Fibroblast of villous mesenchyme (primary cell): ENCODE measurements around a stretch of chr1.

DNA sequence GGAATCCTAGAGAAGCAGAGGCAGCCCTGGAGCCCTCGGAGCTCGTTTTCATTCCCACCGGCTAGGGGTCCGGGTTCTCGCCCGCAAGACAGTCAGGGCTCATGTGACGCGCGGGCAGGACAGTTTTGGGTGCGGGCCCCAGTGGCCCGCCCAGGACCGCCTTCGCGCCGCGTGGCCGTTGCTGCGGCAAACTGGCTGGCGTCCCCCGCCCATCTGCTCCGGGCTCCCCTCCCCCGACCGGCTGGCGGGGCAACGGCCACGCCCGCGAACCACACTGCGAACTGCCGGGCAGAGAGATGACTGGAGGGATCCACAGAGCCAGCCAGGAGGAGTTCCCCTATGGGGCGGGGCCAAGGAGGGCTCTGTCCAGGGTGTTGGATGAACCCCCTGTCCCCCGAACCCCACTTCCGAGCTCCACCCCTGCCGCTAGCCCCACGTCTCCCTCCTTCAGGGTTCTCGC lies 903 bp upstream of the HES2 start:
- CAGE, long polyA plus RNA, result no peak

DNA sequence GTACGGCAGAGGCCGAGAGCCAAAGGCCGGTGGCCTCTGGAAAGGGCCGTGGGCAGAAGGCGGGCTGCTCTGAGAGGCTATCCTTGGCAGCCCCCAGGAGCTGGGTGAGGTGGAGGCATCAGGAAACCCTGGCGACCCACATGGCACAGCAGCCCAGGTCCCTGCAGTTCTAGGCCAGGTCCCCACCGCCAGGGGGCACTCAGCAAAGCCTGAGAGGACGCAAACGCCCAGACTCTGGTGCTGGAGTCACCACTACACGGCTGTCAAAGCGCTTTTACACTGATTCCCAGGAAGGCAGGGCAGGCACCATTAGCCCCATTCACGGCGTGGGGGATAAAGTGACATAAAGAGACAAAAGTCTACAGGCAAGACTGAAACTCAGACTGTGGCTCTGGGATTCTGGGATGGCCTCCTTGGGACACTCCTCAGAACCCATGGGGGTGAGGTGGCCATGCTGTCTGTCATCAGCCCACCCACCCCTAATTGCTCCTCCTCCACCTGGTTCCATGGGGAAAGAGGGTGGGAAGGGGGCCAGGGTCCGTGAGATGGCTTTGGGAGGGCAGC lies 4.9 kb downstream of the PLEKHG5 start:
- CAGE, long polyA plus RNA, result no peak

- CAGE, long polyA plus RNA, result no peak
Observed at GRCh38 chr1:6493072-6493597, 1.7 kb upstream of the PLEKHG5 start.

DNA sequence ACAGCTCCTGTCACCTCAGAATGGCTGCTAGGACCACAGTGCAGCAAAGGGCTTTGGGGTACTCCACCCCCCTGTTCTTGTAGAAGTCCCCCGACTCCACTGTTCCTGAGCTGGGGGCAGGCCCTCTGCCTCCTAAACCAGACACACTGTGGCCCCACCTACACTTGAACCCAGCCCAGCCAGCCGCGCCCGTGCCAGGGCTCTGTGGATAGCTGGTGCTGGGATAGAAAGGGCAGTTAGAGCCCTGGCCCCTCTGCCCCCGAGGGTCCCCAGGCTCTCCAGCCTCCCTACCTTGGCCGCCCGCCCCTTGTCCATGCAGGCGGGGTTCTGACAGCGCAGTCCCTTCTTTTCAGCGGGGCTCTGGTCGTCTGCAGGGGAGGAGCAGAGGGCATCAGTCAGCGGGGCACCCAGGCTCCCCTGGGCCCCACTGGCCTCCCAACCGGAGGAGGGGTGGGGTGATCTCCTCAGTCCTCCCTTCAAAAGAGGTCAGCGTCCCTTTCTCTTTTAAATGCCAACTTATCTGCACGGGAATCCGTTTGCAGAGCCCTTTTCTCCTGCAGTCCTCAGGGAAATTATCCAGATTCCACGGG lies 4.8 kb upstream of the PLEKHG5 start:
- CAGE, long polyA plus RNA, result no peak

- CAGE, long polyA plus RNA, result no peak
Observed at GRCh38 chr1:6526215-6527012, 27.9 kb downstream of the NOL9 start.

GRCh38 chr1:6592729-6594003 lies 9.5 kb downstream of the KLHL21 start:
- CAGE, long polyA plus RNA, result no peak

GRCh38 chr1:6605327-6605567 lies 2.6 kb upstream of the KLHL21 start:
- CAGE, long polyA plus RNA, result no peak

DNA sequence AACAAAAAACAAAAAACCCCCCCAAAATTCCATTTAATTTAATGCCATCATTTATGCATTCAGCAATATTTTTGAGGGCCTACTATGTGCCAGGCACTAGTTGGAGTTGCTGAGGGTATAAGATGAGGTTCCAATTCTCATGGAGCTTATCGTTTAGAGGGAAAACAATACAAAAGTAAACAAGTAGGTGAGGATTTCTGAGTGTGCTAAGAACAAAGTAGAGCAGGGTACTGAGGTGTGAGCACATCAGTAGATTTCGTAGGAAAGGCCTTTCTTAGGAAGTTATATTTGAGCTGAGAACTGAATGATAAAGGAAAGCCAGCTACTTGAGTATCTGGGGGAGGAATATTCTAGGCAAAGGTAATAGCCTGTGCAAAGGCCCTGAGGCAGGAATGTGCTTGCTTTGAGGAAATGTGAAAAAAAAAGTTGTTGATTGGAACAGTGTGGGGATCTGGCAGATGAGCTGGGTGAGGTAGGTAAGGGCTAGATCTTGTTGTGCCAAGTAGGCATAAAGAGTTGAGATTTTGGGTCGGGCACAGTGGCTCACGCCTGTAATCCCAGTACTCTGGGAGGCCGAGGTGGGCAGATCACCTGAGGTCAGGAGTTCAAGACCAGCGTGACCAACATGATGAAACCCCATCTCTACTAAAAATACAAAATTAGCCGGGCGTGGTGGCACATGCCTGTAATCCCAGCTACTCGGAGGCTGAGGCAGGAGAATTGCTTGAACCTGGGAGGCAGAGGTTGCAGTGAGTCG lies 54.3 kb downstream of the CAMTA1 start:
- CAGE, long polyA plus RNA, result no peak

GRCh38 chr1:6924369-6924660 lies 139.1 kb downstream of the CAMTA1 start:
- CAGE, long polyA plus RNA, result no peak

DNA sequence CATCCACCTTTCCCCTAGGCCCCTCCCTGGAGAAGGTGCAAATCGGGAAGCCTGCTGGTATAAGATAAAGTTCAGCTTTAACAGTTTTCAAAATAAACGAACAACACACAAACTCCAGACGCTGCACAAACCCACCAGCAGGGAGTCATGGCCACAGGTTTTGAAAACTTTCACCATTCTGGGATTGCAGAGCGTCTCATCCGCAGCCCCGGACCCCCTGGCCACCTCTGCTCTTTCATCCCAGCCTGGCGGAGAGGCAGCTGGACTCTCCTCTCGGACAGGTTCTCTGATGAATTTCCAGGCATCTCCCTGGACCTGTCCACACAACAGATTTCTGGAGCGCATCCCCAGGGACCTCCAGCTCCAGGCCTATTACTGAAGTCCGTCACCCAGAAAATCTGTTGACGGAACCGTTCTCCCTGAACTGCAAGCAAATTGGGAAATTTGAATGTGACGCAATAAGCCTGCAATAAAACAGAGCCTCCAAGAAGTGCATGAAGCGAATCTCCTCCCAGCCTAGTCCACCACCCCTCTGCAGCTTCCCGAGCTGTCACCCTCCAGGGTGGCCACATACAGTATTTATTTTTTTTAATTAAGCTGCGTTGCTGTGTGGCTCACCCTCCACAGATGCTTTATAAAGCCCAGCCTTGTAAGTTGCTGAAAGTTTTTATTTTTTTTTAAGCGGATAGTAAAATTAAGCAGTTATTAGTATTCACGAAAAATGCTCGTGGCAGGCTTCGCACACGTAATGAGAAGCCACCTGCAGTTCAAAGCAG lies 173.1 kb downstream of the CAMTA1 start:
- CAGE, long polyA plus RNA, result no peak

GRCh38 chr1:7267486-7267865 lies 482.2 kb downstream of the CAMTA1 start:
- CAGE, long polyA plus RNA, result no peak

DNA sequence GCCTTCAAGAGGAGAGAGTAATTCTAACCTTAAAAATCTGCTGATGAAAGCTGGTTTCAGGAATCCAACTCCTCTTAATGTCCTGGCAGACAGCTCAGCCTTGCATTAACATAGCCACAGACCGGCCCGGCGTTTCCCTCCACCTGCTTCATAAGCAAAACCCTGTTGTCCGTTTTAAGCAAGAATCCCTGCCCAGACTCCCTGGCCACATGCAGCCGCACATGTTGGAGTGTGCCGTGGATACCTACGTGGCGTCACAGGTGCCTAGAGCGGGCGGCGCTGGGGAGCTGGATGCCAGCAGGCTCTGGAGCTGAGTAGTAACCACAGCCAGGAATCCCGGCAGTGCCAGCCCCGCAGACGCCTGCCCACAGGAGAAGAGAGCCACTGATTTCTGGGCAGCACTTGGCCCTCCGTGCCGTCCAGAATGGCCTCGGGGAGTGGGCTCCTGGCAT lies 315.7 kb upstream of the VAMP3 start:
- CAGE, long polyA plus RNA, result no peak

- CAGE, long polyA plus RNA, result no peak
Observed at GRCh38 chr1:7573978-7574845, 196.9 kb upstream of the VAMP3 start.

DNA sequence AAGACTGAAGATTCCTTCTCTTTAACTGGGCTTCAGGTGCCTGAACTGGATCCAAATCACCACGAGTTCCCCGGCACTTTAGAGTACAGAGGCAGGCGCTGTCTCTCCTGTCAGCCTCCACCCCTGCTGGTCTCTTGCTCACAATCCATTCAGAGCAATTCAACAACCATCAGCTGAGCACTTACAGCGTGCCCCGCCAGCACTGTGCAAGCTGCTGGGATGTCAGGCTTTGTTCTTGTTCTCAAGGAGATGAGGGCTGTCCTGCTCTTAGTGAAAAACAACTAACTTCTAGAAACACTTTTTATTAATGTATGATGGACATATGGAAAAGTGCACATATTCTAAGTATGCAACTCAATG lies 68.7 kb upstream of the VAMP3 start:
- CAGE, long polyA plus RNA, result no peak

DNA sequence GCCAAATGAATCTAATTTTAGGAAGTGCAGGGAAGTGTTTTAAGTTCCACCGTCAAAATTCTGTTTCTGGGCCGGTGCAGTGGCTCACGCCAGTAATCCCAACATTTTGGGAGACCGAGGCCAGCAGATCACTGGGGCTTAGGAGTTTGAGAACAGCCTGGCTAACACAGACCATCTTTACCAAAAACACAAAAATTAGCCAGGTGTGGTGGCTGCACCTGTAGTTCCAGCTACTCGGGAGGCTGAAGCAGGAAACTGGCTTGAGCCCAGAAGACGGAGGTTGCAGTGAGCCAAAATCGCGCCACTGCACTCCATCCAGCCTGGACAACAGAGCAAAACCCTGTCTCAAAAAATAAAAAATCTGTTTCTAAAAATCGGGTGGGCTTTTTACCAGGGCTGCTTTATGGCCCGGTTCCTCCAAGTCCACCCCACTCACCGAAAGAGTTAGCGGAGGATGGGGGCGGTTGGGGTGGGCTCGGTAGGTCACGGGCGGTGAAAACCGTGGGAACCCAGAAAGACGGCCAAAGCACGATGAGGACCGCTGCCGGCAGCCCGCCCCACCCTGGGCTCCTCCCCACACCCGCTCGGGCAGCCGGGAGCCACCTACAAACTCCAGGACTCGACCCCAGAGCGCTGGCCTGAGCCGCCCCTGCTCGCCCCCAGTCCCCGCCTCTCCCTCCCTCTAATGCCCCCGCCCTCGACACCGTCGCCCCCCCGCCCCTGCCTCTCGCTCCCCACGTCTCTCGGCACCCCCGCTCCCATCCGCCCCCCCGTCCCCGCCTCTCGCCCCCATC lies 929 bp upstream of the PER3 start:
- CAGE, long polyA plus RNA, result no peak

- CAGE, long polyA plus RNA, result no peak
Observed at GRCh38 chr1:7819852-7820861, 32.7 kb downstream of the UTS2 start.

DNA sequence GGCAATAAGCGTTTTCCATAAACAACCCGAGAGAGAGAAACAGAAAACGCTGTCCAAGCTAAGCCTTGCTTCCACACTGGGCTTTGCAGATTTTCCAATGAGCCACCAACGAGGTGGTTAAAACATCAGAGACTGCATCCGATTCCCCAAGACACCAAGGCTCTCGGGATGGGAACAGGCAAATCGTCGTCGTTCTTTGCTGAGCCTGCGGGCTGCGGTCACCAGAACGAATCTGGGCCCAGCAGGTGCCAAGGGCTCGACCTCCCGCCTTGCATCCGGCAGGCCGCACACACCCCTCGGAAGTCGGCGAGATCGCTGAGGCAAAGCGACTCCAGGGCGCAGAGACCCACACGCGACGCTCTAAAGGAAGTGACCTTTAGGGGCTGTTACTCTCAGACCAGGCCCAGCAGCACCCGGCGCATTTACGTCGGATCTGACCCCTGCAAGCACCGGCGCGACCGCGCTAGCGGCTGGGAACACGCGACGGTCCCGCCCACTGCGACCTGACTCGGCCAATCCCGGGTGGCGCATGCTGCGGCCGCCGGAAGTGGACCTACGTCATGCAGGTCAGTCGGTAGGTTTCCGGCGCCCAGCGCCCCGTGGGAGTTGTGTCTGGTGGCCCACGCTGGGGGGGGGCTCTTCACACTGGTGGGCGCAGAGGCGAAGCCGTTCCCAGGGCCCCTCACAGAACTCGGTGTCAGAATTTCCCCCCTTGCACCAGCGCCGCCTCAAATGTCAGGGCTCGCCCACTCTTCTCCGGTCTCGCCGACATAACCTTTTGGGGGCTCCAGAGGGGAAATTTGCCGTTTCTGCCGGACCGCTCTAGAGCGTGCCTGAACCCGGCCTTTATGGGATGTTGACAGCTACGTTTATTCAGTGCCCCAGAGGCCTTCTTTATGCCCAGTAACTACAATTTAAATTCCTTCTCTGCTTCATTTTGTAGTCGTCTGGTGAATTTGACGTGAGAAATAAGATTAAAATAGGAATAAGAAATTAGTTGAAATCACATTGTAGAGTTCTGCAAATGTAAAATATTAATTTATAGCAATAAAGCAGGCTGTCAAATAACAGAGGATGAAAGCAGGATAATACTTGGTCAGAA lies 7.4 kb upstream of the PARK7 start:
- CAGE, long polyA plus RNA, result no peak

GRCh38 chr1:7960065-7960652 lies 1.4 kb upstream of the PARK7 start:
- CAGE, long polyA plus RNA, result no peak

DNA sequence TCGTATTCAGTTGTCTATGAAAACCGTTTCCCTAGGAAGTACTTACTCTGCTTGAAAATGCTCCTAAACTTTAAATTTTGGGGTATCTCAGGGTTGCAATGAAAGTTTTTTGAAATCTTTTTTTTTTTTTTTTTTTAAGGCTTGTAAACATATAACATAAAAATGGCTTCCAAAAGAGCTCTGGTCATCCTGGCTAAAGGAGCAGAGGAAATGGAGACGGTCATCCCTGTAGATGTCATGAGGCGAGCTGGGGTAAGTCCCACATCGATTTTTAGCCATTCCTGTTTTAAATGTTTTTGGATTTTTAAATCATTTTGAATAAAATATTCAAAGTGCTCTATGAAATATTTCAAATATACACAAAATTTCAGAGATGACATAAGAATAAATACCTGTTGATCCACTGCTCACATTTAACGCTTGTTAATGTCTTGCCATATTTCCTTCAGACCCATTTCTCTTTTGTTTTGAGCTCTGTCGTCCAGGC lies 1.2 kb downstream of the PARK7 start:
- CAGE, long polyA plus RNA, result no peak

DNA sequence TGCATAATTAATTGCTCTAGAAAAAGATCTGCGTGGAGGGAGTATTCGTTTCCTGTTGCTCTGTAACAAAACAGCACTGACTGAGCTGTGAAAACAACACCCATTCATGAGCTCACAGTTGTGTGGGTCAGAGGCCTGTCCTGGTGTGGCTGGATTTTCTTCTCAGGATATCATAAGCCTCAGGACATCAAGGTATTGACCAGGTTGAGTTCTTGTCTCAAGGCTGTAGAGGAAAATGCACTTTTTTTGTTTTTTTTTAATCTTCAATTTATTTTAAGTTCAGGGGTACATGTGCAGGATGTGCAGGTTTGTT lies 87.2 kb upstream of the ERRFI1 start:
- CAGE, long polyA plus RNA, result no peak